Mesenchymal stem cell of the bone marrow (primary cell): ENCODE results near the genes PHACTR1 and MCUR1.

DNA sequence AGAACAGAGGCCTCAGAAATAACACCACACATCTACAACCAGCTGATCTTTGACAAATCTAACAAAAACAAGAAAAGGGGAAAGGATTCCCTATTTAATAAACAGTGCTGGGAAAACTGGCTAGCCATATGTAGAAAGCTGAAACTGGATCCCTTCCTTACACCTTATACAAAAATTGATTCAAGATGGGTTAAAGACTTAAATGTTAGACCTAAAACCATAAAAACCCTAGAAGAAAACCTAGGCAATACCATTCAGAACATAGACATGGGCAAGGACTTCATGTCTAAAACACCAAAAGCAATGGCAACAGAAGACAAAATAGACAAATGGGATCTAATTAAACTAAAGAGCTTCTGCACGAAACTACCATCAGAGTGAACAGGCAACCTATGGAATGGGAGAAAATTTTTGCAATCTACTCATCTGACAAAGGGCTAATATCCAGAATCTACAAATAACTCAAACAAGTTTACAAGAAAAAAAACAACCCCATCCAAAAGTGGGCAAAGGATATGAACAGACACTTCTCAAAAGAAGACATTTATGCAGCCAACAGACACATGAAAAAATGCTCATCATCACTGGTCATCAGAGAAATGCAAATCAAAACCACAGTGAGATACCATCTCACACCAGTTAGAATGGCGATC is 132.2 kb downstream of the HIVEP1 start:
- CAGE, long polyA plus RNA: no peak

- CAGE, long polyA plus RNA: no peak
These were observed 87.1 kb upstream of the EDN1 start for GRCh38 chr6:12203012-12203522.

- CAGE, long polyA plus RNA: no peak
These were observed 3.5 kb downstream of the EDN1 start for GRCh38 chr6:12293421-12294391.

GRCh38 chr6:12294641-12295154 is 4.5 kb downstream of the EDN1 start:
- CAGE, long polyA plus RNA: no peak

GRCh38 chr6:12296001-12297045 is 6.2 kb downstream of the EDN1 start:
- CAGE, long polyA plus RNA: no peak

DNA sequence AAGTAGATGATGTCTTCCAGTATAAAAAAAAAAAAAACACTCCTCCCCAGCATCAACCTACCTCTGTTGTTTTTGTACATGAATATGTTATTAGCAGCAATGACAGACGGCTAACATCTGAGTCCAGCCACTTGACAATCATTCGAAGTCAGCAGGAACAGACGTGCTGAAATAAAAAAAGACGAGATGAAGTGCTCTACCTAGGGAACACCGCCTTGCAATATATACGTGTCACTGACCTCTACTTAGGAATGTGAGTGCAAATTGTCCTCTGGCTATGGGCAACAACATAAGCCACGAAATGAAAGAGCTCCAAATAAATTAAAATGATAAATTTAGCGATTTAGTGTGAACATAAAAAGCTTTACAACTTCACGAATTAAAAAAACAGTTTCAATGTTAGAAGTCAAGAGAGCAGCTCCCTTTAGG is 23.1 kb downstream of the EDN1 start:
- CAGE, long polyA plus RNA: no peak

DNA sequence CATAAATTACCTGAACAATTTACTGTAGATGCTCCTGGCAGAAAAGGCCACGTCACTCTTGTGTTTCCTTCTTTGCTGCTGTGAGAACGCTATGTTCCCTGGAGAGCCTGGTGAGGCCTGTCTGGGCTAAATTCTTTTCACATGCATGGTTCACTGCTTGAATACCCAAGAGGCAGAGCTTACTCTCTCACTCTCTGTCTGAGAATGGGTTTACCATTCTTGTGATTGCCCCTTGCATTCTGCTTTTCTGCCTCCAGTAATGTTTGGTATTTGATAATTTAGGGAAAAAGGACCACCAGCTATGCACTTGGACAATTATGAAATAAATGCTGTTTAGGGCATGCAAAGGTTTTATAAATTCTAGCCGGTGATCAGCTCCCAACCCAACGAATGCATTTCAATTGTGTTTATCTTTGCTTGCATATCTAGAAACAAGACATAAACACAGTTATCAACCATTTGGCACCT is 64.5 kb downstream of the EDN1 start:
- CAGE, long polyA plus RNA: no peak

GRCh38 chr6:12364200-12364628 is 74.1 kb downstream of the EDN1 start:
- CAGE, long polyA plus RNA: no peak

- CAGE, long polyA plus RNA: no peak
These were observed 130.9 kb upstream of the PHACTR1 start for GRCh38 chr6:12585472-12586175.

GRCh38 chr6:12594206-12594582 is 122.4 kb upstream of the PHACTR1 start:
- CAGE, long polyA plus RNA: no peak

GRCh38 chr6:12716507-12716906 is at the start of gene PHACTR1:
Gene PHACTR1, plus strand, starts transcription at chr6:12716767.
- CAGE, long polyA plus RNA: no peak

DNA sequence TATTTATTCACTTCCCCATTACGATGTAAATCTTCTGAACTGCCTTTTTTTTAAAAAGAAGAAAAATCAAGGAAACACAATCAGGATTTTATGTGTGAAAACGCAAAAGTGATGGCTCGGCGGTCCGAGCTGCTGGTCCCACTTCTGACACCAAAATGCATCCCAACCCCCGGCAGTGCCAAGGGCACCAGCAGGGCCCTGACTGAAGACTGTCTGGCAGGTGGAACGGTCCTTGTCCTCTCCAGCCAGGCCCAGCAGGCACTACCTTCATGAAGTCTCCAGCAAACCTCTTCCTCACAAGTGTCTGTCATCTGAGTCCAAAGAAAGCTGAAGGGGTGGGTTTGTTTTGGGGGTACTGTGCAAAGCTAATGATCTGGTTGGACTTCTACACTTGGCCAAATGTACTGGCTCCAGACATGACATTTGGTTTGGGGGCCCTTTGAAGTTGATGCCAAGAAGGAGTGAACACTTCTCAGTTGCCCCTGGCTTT is 41.1 kb downstream of the TBC1D7 start:
- CAGE, long polyA plus RNA: no peak

DNA sequence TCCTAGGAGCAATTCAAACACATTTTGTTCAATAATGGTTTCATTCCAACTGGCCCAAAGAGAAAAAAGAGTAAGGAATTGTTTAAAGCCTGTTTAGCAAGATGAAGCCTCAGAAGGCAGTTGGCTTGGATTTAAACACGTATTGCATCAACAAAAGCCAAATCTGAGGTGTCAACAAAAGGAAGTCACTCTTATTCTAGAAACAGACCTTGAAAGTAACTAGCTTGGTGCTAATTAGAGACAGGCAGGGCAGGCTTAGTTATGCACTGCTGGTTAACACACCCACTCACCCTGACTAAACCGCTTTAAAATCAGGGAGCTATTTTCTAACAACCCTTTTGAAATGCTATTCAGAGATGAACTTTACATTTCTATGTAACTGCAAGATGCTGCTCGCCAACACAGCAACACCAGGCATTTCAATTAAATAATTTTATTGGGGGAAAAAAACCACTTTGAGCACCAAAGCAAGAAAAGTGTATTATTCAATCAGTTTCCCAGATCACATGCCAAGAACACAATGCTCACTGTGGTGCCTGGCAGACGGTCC is 23.7 kb downstream of the TBC1D7 start:
- CAGE, long polyA plus RNA: no peak

- CAGE, long polyA plus RNA: no peak
These were observed 2.2 kb downstream of the GFOD1 start for GRCh38 chr6:13485260-13485486.

GRCh38 chr6:13523770-13524419 is 36.5 kb upstream of the GFOD1 start:
- CAGE, long polyA plus RNA: no peak

DNA sequence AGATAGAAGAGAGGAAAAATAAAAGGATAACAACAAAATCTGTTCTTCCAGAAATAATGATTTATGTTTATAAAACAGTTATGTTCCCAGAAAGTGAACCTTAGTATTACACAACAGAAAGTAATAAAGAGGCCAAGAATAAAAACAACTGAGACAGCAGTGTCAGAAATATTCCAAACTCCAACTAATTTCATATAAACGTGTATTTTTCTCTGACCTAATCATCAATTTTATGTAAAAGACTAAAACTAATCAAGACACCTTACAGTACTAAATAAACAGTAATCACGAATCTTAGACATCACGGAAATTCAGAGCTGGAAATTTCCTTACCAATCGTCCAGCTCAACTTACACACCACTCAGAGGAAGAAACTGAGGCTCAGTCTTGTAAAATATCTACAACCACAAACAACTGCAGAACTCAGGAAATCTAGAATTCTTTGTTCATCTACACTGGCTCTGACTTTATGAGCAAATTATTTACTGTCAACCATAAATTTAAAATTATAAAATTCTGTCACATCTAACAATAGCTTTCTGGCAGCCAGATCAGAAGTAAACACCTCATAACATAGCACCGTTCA is 2.6 kb downstream of the RANBP9 start:
- CAGE, long polyA plus RNA: no peak

DNA sequence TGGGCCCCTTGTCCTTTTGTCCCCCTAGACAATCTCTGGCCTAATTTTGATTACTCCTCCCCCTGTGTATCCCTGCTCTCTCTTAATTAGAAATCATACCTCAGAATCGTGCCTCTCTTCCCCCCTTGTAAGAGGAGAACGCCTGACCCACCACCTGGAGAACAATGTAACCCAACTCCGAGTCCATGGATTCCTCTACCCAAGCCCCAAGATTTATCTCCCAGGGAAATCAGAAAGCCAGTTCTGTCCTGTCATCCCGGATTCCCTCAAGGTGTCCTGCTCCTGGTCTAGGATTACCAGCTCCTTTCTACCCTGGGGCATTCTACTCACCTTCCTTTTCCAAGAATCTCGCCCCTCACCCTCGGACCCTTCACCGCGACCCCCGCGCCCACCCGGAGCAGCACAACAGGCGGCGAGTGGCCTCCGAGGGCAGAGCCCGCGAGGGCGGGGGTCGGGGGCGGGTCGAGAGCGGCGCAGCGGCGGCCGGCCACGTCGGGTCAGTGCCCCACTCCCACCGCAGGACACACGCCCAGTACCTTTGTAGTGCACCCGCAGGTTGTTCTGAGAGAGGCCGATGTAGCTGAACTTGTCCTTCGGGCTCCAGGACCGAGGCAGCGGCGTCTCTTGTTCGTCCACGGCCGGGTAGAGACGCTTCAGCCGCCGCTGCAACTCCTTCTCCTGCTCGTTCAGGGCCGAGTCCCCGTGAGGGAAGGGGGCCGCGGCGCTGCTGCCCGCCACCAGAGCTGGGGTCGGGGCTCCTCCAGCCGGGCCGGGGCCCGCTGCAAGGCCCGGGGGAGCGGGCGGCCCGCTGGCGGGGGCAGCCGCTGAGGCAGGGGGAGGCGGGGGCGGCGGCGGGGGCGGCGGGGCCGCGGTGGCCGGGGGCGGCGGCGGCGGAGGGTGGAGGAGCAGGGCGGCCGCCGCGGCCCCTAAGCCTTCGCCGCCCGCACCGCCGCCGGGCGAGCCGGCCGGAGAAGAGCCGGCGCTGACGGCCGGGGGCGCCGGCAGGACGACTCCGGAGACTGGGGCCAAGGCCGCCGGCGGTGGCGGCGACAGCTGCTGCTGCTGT is 903 bp downstream of the RANBP9 start:
- CAGE, long polyA plus RNA: no peak

DNA sequence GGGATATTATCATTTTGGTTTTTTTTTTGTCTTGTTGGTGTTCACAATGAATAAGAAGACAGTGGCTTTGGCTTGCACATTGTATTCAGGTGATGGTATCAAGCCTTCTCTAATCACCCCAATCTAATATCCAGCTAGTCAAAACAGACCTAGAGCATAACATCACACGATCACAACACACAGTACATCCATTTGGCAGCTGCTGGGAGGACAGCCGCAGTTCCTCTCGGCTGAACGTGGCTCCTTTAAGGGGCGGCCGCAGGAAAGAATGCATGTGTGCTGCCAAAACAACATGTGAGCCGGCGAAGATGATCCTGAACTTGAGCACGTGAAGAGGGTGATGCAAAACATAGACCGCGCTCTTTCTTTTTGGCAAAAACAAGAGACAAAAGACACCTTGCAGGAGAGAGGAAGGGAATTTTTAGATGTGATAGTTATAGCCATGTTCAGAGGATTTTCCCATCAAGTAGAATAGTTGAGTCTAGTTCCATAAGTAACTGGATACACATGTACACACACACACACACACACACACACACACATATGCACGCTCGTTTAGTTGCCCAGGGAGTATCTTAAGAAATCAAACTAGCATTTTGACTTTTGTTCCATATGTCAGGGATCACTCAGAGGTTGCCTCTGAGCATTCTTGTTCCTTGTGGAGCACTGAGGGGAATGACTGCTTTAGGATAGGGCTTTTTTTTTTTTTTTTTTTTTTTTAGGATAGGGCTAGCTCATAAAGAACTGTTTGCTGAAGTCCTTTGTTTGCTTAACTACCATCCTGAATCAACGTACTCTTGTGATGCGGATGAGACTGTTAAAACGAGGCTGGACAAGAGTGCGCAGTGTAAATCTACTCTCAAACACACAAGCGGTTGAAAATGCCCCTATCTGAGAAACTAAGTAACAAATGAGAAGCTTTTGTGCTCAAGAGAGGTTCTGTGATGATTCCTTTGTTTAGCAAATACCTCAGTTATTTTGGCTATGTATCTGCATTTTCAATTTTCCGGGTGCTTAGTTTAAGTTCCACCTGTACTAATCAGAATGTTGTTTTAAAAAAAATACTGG is 21.7 kb upstream of the RANBP9 start:
- CAGE, long polyA plus RNA: no peak

- CAGE, long polyA plus RNA: no peak
These were observed 48.1 kb downstream of the MCUR1 start for GRCh38 chr6:13766049-13766856.

DNA sequence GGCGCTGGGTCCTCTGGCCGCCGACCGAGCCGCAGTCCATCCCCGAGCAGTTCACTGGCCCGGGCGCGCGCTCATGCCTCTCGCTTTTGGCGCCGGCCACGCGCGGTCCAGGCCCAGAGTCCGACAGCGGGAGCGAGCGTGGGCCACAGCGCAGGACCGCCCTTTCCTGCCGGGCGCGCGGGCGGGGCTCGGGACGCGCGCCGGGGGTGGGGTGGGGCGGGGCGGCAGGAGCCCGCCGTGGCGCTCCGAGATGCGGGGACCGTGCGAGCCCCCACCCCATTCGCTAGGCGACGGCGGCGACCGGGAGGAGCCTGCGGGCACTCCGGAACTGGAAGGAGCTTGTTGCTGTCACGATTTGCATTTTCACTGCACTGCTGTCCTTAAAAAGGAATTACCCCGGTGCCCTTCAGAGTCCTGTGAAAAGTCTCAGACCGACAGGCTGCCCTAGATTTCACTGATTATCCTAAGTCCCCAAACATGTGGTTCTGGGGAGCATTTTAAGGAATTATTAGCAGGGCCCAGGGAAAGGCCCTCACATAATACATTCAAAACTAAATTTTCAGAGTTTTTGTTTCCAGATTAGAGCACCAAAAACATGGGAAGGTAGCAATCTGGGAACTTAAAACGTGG is at the start of gene MCUR1:
Gene MCUR1, minus strand, starts transcription at position 168 of the 630 bp plus-strand sequence.
- CAGE, long polyA plus RNA: no peak